Bronchial epithelial cell (primary cell): ENCODE measurements around the genes ESM1, GZMA, IL6ST, ANKRD55 and SETD9.

DNA sequence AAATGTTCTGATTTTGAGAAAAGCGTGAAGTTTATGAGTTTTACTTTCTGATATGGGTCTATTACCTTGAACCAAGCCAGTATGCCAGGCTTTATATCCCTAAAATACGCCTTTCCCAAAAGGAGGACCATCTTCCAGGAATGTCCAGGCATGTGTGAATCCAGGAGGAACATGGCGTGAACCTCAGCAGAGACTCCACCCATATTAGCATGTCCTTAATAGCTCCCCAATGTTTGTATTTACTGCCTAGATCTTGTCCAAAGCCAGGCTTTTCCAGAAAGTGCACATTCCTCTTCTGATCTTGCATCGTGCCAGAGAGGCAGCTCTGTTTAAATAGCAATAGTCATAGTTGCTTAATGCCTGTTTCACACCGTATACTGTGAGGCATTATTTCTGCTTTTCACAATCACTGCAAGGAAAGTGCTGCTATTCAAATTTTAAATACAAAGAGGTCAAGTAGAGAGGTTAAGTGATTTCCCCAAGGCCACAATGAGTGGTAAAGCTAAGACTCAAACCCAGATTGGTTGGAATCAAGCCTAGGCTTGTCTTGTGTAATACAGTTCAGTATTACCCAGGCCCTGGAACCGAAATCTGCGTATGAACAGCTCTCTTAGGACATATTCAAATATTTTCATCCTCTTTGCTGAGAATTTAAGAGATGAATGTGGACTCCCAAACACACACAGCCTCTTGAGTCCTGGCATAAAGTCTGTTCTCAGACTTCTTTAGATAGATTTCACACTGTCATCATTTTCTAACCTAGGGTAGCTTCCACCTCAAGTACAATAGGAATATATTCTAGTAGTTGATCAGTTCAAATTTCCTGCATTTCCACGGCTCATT lies 153.6 kb downstream of the SNX18 start:
- RRBS, 2 experiments = no CpG with 5 or more reads among the region's 8 CpGs

DNA sequence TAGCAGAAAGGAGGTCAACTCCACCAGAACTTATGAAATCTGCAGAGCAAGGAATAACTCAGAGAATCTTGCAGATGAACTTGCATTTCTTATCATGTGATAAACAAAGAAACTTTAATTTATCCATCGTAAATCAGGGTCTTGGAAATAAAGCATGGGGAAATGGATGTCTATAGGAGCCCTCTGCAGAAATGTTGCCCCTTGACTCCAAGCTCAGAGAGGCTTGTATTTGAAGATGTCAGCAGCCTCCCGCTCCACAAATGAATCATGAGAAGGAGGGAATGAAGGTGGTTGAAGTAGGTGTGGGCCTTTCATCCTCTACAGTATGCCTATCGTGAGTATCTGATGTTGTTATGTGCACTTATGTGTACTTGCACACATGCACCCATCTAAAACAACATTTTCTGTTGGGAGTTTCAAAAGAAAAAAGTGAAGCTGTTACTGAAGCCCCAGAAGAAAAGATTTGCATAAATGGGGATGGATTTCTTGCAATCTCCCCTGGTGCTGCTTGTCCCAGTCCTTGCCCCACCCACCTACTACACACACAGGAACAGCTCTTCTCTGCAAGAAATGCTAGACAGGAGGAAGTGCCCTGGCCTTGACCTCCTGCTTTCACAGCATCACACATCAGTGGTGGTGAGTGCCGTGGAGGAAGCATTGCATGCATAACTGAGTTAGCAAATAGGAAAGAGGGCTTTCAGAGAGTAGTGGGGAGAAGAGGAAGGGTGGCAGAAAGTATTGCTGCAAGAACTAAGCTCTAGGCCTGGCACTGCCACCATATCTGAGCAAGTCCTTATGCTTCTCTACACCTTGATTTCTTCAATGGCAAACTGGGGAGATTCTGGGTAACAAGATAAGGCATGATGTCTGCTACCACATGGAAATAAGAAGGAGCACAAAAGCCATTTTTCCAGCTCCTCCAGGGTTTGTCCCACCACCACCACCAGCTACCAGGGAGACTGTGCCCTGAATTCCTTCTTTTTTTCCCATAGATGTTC lies 156.1 kb downstream of the SNX18 start:
- RRBS, 2 experiments = no CpG with 5 or more reads among the region's 4 CpGs

DNA sequence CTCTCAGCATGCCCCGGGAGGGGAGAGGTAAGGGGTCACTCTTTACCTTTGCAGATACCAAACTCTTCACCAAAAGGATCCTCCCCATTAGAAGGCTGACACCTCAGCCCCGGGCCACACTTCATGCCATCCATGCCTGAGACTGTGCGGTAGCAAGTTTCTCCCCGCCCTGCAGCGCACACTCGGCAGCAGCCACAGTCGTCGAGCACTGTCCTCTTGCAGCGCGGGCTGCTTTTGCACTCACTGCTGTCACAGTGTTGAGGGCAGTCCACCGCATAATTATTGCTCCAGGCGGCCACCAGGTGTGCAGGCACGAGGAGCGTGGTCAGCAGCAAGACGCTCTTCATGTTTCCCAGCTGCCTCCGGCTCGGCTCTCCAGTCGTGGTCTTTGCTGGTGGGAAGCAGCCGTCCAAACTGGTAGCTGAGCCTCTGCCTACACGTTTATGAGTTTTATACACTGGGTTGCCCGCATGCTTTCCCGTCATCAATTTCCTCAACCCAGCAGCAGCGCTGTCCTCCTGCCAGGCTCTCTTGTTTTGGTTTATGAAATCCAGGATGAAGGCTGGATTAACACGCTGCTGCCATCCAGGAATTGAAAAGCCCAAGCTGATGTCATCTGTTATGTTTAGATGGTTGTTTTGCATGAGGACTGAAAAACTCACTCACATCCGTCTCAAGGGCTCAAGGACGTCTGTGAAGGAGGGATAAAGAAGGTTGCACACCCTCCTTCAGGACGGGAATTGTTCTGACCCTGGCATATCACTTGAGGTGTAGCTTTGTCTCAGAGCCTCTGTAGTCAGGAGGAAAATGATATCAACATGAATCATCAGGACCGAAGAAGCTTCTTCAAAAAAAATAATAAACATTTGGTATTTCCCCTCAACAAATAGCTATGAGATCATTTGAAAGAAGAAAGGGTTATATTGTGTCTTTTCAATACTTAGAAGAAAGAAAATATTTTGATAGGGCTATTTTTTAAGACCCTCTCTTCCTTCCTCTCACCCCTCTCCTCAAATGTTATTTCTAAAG lies at the start of gene ESM1:
ESM1 (minus strand) TSS at position 423 of the 1,029 bp plus-strand sequence.
- RRBS, 2 experiments = 2 to 8% methylated on average over 2 of the region's 28 CpGs

- RRBS, 2 experiments = no CpG with 5 or more reads among the region's 5 CpGs
These were observed at the start of gene GZMA for GRCh38 chr5:55102328-55102957. TSS of gene GZMA (plus strand) at chr5:55102646.

DNA sequence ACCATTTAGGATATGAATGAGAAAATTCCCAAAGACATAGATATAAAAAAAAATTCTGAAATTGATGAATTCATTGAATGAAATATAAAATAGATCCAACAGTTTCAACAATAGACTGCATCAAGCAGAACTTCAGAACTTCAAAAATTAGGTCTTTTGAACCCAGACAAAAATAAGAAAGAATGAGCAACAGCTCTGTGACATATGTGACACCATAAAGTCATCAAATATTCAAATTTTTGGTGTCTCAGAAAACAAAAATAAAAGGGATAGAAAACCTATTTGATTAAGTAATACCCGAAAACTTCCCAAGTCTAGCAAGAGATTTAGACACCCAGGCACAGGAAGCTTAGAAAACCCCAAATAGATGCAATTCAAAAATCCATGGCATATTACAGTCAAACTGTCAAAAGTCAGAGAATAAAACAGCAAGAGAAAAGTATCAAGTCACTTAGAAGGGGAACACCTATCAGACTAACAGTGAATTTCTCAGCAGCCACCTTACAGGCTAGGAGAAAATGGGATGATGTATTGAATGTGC lies 103.8 kb downstream of the PLPP1 start:
- RRBS, 2 experiments = no CpG with 5 or more reads among the region's 1 CpG

DNA sequence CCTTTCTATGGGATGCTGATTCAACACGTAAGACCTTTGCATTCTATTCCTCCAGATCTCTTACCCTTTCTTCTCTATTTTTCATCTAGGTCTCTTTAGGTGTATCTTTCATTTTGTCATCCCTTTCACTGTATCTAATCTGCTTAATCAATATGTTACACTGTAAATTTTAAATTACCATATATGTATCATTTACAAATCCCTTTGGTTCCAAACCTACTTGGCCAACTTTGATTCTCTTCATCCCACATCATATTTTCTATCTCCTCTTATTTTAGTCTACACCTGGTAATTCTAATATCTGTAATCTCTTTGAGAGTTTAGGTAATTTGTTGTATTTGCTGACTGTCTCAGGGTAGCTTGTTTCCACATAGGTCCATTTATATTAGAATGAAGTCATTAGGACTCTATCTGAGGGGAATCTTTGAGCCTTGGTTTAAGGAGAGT lies 88.5 kb downstream of the PLPP1 start:
- RRBS, 2 experiments = no CpG with 5 or more reads among the region's 1 CpG

DNA sequence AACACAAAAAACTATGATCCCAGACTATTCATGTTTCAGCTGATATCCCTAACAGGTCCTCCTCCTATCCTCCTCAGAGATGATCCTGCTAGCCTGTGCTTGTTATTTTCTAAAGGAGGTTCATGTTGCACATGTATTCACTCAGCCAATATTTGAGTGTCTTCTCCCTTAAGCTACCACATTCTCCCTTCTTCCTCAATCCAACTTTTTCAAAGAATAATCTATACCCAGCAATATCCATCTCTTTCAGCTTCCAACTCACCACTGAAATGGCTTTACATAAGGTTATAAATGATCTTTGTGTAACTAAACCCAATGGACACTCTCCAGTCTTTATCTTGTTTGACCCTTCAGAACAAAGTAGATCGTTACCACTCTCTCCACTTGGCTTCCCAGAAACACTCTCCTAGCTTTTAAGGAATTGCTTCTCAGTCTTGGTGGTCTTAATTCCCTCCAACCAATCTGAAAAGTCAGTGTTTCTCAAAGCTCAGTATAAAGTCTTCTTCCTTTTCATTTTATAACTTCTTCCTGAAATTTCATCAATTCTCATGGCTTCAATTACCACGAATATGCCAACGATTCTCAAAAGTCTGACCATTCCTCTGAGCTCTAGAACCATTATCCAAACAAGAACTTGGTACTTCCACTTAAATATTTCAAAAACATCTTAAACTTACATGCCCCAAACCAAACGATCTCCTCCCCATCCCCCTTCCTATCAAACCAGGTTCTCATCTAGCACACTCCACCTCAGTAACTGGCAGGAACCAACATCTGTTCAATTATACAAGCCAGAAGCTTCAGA lies 19.3 kb downstream of the PLPP1 start:
- RRBS, 2 experiments = no CpG with 5 or more reads among the region's 4 CpGs

GRCh38 chr5:55594495-55594805 lies 59.7 kb upstream of the PLPP1 start:
- RRBS, 2 experiments = no CpG with 5 or more reads among the region's 1 CpG

GRCh38 chr5:55938881-55939540 lies 55.8 kb downstream of the IL6ST start:
- RRBS, 2 experiments = no CpG with 5 or more reads among the region's 1 CpG

- RRBS, 2 experiments = no CpG with 5 or more reads among the region's 2 CpGs
These were observed 48.7 kb downstream of the IL6ST start for GRCh38 chr5:55946089-55946357.

DNA sequence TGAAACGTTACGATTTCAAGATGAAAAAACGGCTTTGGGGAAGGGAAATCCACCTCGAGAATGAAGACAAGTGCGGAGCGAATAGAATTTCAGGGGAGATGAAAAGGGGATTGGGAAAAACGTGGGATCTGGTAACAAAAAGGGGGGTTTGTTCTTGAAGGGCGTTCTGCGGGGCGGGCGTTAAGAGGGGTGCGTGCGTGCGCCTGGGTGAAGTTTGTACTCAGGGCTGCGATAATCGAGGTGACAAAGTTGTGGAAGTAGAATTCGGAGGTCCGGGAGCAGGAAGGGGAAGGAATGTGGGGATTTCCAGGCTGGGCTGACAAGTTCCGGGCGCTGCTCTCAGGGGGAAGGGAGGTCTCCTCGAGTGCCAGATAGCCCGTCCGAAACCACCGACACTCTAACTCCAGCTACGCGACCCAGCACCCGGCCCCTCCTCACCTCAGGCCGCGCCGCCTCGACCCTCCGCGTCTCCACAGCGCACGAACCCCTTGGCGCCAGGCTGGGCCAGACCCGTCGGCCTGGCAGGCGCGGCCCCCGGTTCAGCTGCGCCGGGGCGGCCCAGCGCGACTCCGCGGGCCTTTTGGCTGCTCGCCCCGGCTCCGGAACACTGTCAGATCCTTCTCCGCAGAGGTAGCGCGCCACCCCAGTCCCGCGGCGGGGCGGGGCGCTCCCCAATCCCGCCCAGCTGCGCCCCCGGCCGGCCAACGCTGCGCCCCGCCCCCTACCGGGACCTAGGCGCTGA lies at the start of gene IL6ST:
IL6ST (minus strand) TSS at position 618 of the 742 bp plus-strand sequence.
- RRBS, 2 experiments = under 1 to 1% methylated on average over 16 to 24 of the region's 68 CpGs

GRCh38 chr5:56126394-56126909 lies 106.7 kb downstream of the ANKRD55 start:
- RRBS, 2 experiments = no CpG with 5 or more reads among the region's 3 CpGs

DNA sequence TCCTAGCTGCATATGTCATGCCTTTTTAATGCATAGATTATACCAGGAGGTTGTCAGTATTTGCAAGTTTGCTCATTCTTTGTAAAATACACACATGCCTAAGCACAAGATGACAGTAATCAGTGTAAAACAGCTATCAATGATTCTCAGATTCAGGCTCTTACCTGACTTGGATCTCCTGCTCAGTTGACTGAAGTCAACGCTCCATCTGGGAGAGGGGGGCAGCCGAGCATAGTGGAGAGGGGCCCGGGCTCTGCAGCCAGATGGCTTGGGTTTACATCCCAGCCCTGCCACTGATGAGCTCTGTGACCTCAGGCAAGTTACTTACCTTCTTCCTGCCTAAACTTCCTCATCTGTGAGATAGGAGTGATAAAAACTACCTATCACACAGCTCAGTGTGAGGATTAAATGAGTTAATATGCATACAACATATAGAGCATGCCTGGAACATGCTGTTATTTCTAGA lies 72.5 kb downstream of the ANKRD55 start:
- RRBS, 2 experiments = no CpG with 5 or more reads among the region's 3 CpGs

GRCh38 chr5:56233146-56233447 lies at the start of gene ANKRD55:
TSS of gene ANKRD55 (minus strand) at chr5:56233330.
- RRBS, 2 experiments = no CpG with 5 or more reads among the region's 5 CpGs

DNA sequence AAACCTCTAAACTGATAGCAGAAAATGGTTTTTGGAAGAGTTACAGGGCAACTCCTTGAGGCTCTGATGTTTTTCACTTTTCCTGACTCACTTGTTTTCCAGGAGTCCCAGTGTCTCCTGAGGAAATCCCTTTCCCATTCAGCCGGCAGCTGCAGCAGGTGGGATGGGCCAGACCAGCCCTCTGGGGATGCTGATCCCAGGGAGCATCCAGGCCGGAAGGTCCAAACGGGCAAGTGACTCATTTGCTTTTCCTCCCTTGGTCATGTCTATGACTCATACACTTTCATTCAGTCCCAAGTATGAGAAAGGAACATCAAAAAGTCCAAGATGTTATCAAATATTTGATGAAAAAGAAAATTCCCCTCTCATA lies 117.4 kb upstream of the ANKRD55 start:
- RRBS, 2 experiments = 0 to 3% methylated on average over 2 of the region's 3 CpGs

- RRBS, 2 experiments = no CpG with 5 or more reads among the region's 6 CpGs
These were observed 51.3 kb upstream of the MAP3K1 start for GRCh38 chr5:56763946-56764525.

GRCh38 chr5:56856415-56857022 lies 41.2 kb downstream of the MAP3K1 start:
- RRBS, 2 experiments = no CpG with 5 or more reads among the region's 6 CpGs

GRCh38 chr5:56908982-56909687 lies at the start of gene SETD9:
TSS of gene SETD9 (plus strand) at chr5:56909596.
- RRBS, 2 experiments = under 1 to 2% methylated on average over 16 of the region's 58 CpGs